ENCODE measurements around the gene LRRC63.

- PRO-cap = bidirectional peak, plus-strand start at chr13:46211980, minus-strand start at chr13:46211798
- RAMPAGE, long total RNA = start-site peak on the plus strand at chr13:46211908-46211965, 12 reads
Measured at GRCh38 chr13:46211163-46212084, at the start of gene LRRC63. TSS of gene LRRC63 (plus strand) at chr13:46211928.

DNA sequence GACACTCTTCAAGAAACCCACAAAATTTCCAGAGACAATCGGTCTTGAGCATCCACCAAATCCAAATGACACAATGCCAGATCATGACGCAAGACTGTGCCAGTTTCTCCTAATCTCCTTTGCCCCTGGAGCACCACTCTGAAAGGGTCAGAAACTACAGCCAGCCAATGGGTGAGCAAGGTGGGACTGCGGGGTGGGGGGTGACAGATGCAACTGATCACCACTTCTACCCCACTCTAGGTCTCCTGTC is 78.8 kb downstream of the LRRC63 start:
- PRO-cap = no peak
- RAMPAGE, long total RNA = no peak

DNA sequence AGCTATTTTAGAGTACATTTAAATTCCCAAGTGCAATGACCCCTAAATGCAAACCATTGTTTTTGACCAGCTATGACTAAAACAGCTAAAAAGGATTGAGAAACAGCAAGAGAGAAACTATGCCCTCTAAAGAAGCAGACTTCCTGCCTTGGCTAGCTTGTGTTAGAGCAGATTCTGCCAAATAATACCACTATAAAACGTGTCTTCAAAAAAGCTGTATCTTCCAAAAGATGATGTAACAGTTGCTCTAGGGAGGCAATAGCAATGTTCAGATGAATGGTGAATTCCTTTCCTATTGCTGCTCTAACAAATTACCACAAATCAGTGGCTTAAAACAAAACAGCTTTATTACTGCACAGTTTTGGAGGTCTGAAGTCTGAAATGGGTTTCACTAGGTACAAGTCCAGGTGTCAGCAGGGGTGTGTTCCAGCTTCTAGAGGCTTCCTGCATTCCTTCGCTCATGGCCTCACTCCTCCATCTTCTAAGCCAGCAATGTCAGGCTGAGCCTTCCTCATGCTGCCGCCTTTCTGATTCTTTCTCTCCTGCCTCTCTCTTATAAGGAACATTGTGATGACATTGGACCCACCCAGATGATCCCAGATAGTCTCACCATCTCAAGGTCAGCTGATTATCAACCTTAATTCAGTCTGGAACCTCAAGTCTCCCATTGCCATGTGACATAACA is 84.5 kb downstream of the LRRC63 start:
- PRO-cap = no peak
- RAMPAGE, long total RNA = no peak

DNA sequence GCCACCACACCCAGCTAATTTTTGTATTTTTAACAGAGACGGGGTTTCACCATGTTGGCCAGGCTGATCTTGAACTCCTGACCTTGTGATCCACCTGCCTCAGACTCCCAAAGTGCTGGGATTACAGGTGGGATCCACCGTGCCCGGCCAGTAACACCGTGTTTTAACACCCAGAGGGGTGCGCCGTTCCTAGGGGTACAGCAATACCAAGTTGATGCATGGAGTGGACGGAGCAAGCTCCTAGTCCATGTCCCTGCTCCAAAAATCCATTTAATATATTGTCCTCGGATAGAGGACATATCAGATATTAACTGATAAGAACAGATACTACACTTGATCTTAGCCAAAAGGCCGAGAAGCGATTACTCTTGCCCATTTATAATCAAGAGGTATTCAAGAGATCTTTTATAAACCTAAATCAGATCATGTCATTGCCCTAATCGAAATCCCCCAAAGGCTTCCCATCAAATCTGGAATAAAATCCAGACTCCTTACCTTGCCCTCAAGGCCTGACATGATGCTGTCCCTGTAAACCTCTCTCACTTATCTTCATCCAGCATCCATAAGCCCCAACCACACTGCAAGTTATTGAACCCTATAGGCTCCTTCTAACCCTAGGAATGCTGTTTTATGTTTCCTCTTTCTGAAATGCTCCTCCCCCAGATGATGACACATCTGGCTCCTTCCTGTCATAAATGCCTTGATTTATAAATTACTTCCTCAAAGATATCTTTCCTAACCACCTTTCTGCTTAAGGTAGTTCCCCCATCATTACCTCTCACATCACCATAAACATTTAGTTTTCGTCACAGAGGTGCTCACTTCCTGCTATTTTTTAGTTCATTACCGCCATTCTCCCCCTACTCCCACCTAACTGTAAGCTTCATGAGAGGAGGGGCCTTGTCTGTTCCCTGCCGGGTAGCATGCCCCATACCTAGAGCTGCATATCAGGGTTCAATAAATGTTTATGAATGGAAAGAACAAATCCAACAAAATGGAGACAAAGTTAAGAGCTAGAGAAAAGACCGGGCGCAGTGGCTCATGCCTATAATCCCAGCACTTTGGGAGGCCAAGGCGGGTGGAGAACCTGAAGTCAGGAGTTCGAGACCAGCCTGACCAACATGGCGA is 12.5 kb downstream of the RUBCNL start:
- PRO-cap = no peak
- RAMPAGE, long total RNA = no peak

DNA sequence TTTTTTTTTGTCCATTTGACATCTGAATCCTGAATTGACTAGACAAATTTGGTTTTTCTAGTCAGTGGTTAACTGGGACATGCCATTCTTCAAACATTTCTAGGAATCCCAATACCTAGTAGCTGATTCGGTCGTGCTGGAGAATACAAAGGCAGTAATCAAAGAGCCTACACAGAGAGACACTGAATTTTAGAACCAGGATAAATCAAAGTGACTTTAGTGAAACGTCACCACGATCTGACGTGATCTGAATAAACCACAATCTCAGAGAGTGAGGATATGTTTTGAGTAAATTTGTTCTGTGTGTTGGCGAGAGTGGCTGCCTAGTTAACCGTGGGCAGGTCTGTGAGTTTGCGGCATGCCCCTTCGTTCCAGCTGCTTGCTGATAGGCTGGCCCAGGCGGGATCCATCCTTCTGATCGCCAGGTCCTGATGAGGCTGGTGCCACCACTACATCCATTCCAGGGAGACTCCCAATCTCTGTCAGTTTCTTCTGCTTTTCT is 40.4 kb downstream of the LRCH1 start:
- PRO-cap = no peak
- RAMPAGE, long total RNA = no peak

DNA sequence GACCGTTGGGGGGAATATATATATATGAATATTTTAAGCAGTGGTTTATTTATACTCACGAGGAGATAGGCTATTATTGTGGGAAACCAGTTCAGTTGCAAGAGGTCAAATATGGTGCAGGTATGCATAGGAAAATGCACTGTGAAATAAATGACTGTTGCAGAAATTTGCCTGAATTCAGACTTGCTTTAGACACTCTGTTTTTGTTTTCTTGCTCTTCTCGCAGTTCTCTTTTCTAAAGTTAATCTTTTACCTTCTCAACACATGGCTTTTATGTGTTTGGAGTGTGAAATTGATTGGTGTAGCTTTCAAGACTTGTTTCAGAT is 109.7 kb downstream of the LRCH1 start:
- PRO-cap = no peak
- RAMPAGE, long total RNA = no peak

- PRO-cap = no peak
- RAMPAGE, long total RNA = no peak
Measured at GRCh38 chr13:46663056-46663648, 110.2 kb downstream of the LRCH1 start.

GRCh38 chr13:46666636-46667183 is 113.7 kb downstream of the LRCH1 start:
- PRO-cap = no peak
- RAMPAGE, long total RNA = start-site peak on the plus strand at chr13:46666670-46667361, 9 reads

DNA sequence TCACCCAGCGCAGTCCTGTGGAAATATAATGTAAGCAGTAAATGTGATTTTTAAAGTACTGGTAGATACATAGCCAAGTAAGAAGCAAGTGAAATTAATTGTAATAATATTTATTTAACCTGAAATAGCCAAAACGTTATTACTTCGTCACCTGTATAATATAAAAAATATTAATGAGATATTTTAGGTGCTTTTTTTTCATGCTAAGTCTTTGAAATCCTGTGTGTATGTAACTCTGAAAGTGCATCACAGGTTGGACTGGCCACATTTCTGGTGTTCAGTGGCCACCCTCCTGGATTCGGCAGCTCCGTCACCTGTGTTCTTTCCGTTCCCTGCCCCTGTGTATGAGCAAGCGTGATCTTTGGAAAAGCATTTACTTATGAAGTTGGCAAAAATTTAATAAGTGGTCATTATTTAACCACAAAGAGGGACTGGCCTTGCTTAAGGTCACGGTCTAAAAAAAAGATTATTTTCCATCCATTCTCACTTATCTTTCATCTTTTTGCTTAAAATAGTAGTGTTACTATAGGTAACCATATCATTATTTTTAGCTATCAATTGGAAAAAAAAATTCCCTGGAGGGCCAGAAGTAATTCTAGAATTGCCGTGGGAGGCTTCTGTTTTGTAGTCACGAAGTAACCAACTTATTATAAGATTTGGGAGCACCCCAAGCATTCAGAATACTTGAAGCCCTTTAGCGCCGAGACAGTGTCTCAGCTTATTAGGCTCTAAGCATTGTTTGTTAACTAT is 120.1 kb downstream of the LRCH1 start:
- PRO-cap = no peak
- RAMPAGE, long total RNA = no peak

- PRO-cap = bidirectional peak, plus-strand start at chr13:48232623, minus-strand start at chr13:48232521
- RAMPAGE, long total RNA = no peak
Measured at GRCh38 chr13:48232467-48232885, 530 bp upstream of the ITM2B start.

- PRO-cap = no peak
- RAMPAGE, long total RNA = no peak
Measured at GRCh38 chr13:48234812-48235551, 2.0 kb downstream of the ITM2B start.

DNA sequence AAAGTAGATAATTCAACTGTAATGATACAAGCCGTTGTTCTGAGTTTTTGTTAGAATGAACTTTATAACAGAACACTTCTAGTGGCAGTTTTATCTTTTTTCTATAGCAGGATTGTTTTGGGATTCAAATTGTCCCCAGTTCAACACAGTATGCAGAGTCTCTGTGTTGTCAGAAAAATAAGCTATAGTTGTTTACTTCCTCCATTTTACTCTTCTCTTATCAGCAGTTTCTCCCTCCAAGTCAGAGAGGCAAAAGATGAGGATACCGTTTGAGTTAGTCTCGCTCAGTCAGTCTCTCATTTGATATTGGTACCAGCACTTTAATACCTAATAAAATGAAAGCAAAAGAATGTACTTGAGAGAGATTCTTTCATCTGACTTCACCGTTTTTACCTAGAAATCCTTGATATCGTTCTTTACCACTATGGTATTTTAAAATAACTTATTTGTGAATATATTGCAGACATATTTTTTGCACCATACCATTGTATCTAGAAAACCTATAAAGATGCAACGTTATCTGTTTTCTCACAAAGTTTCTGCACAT is 54.4 kb downstream of the LPAR6 start:
- PRO-cap = no peak
- RAMPAGE, long total RNA = no peak

- PRO-cap = no peak
- RAMPAGE, long total RNA = no peak
Measured at GRCh38 chr13:48400729-48401323, 12.1 kb downstream of the LPAR6 start.

DNA sequence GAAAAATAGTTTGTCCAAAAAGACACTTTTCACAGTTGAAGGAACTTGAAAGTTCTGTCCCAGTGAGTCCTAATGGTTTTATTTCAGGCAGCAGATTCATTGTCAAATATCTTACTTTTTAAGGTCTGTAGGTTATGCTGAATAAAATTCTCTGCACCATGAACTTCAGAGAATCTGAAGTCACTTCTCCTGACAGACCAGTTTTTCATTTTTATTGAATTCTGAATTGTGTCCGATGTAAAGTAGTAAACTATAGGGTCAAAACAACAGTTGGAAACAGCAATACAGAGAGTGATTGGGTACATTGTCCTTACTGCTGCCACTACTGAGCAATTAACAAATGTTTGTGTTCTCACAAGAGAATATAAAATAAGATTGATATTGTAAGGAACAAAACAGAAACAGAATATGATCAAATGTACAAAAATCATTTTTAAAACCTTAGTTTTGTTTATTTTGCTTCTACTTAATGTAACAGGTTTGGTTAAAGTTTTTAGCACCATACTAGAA is 1.6 kb downstream of the LPAR6 start:
- PRO-cap = no peak
- RAMPAGE, long total RNA = no peak

DNA sequence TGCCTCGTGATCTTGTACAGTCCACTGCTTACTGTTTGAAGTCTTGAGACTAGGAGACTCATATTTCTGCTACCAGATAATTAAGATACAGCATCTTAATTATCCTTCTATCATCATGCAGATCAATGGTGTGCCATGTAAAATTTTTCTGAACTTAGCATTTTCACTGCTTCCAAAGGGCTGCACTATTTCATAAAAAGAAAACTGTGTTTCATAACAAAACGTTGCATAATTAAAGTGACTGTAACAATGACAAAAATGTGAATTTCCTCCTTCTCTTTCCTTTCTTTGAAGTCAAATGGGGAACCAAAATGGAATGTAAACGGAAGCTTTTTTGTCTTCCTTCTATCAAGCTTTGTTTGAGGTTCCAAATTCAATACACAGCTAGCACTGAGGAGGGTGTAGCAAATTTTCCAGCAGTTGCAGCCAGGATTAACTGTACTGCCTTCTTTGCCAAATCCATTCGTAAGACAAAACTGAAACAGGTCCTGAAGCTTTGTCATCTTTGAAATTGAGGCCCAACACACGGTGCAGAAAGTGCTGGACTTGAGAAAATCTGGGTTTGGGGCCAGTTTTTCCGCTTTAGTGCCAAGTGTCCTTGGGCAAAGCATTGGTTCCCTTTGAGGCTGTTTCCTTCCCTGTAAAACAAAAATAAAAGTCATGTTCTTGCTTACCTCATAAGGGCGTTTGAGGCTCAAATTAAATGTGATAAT is 35.0 kb upstream of the RCBTB2 start:
- PRO-cap = no peak
- RAMPAGE, long total RNA = no peak

DNA sequence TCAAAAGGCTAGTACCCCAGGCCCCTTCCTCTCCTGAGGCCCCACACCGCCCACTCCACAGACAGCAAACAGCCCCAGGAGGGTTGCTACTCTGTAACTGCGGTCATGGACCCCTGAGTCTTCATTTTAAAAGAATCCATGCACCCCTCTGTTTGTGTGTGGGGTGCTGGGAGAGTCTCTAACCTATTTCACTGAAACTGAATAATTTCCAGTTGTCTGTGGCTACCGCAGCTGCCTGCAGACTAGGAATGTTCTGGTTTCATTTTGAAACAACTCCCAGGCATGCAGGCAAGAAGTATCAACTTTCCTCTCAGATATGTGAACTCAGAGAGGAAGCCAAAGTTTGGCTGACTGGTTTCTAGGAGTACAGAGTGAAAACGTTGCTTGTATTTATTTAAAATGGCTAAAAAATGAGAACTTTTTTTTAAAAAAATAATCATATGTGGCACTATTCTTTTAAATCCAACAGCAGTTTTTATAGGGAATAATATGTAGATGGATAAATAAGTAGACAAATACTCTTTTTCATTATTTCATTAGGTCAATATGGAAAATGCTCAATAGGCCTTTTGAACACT is 38.7 kb upstream of the RCBTB2 start:
- PRO-cap = no peak
- RAMPAGE, long total RNA = no peak

DNA sequence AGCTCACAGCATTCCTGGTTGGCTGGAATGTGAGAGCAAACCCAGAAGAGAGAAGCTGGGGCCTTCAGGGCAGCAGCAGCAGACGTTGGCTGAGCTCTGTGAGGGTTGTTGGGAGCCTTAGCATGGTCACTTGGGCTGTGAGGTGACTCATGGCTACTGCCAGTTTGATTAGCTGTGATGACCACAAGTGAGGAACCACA is 80.1 kb downstream of the CYSLTR2 start:
- PRO-cap = unidirectional peak, plus-strand start at position 75 of the sequence
- RAMPAGE, long total RNA = no peak

- PRO-cap = no peak
- RAMPAGE, long total RNA = start-site peak on the plus strand at chr13:49107695-49107880, 6 reads
Measured at GRCh38 chr13:49107340-49108110, 112.6 kb upstream of the MLNR start.

GRCh38 chr13:49190837-49191504 is 29.2 kb upstream of the MLNR start:
- PRO-cap = no peak
- RAMPAGE, long total RNA = no peak

DNA sequence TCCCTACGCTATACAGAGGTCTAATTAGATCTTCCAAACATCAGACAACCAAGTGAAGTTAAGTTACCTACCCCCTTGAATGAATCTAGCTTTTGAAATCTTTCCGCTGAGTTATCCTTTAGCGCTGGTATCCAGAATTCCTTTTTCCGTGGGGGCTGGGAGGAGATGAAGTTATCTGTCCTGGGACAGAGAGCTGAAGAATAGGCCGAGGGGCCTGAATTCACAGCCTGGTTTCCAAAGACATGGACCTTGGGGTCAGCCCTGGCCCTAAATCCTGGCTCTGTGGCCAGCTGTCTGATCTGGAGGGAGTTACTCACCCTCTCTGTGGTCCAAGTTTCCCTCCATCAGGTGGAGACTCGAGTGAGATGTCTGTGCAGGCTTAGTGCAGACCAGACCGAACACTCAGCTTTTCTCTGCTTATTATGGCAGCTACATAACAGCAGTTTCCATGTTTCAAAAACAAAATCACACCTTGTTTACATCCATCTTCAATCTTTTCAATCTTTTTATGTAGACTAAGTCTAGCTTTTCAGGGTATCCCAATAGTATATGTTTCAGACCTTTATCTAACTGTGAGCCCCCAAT is 59.6 kb downstream of the CDADC1 start:
- PRO-cap = no peak
- RAMPAGE, long total RNA = no peak

Measured in vagina (tissue), 1 donor.